Keratinocyte (primary cell): ENCODE measurements around the gene ZNF736.

GRCh38 chr7:55192392-55193228 lies 172.5 kb upstream of the LANCL2 start:
CAGE:
- cytosol, long polyA minus RNA: no peak
- cytosol, long polyA plus RNA: no peak
- long polyA plus RNA: no peak
- nucleus, long polyA minus RNA: no peak
- nucleus, long polyA plus RNA: no peak

GRCh38 chr7:55405927-55406335 lies 40.8 kb downstream of the LANCL2 start:
CAGE:
- cytosol, long polyA minus RNA: no peak
- cytosol, long polyA plus RNA: no peak
- long polyA plus RNA: no peak
- nucleus, long polyA minus RNA: no peak
- nucleus, long polyA plus RNA: no peak

DNA sequence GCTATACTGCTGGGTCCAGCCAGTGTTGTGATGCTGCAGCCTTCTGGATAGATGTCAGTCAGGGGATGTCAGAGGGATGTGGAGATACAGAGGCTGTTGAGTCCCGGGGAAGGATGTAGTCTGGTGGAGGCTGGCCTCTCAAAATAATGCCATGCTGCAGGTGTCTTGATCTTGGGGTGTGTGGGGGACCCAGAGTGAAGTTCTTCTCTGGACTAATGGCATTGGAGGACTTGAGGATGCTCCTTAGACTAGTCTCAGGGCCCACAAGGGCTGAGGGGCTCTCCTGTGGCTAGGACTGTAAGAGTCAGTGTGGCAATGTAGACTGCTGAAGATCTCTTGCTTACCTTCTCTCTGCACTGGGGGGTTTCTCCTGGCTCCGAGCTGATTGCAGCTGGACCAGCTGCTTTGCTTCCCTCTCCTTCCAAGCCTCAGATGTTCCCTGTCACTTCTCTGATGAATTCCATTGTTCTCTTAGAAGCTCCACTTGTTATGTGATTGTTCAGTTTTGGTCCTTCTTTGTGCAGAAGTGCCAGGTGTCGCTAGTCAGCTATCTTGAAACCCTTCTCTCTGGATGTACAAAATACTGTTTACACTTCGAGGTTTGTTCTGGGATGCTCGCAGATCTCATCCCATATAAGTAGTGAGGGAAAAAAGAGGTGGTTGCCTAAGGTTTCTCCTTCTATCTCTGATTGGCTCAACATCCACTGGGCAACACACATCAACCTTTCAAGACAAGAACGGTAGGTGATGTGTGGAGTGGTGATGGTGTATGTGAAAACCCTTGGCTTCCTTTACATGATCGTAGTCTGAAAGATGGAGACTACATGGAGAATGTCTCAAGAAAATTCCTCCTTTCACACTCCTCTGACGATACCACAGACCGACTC lies 99.8 kb downstream of the LANCL2 start:
CAGE:
- cytosol, long polyA minus RNA: no peak
- cytosol, long polyA plus RNA: no peak
- long polyA plus RNA: no peak
- nucleus, long polyA minus RNA: no peak
- nucleus, long polyA plus RNA: no peak

DNA sequence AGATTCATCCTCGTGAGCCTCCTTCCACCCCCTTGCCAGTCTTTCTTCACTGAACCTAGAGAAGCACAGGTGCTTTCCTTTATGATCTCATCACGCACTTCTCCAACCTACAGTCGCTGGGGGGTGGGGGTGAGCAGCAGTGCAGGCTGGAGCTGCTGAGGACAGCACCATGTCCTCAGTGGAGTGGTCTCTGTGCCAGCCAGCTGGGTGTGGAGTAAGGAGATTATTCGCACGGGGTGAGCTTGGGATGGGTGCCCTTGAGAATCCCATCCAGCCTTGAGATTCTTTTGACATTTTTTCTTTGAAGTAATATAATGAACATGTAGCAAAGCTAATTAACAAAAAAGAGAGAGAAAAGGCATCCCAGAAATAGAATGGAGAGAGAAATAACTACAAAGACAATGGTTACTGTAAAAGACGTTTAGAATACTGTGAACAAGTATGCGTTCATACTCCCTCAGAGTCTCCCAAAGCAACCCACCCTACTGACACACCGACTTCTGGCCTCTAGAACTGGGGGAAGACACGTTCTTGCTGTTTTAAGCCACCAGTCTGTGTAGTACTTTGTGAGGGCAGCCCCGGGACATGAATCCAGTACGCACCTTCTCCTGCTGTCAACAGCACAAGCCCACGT lies 87.9 kb downstream of the VOPP1 start:
CAGE:
- cytosol, long polyA minus RNA: no peak
- cytosol, long polyA plus RNA: no peak
- long polyA plus RNA: no peak
- nucleus, long polyA minus RNA: no peak
- nucleus, long polyA plus RNA: no peak

CAGE:
- cytosol, long polyA minus RNA: no peak
- cytosol, long polyA plus RNA: no peak
- long polyA plus RNA: no peak
- nucleus, long polyA minus RNA: no peak
- nucleus, long polyA plus RNA: no peak
These were observed 38.0 kb downstream of the VOPP1 start for GRCh38 chr7:55534152-55534951.

DNA sequence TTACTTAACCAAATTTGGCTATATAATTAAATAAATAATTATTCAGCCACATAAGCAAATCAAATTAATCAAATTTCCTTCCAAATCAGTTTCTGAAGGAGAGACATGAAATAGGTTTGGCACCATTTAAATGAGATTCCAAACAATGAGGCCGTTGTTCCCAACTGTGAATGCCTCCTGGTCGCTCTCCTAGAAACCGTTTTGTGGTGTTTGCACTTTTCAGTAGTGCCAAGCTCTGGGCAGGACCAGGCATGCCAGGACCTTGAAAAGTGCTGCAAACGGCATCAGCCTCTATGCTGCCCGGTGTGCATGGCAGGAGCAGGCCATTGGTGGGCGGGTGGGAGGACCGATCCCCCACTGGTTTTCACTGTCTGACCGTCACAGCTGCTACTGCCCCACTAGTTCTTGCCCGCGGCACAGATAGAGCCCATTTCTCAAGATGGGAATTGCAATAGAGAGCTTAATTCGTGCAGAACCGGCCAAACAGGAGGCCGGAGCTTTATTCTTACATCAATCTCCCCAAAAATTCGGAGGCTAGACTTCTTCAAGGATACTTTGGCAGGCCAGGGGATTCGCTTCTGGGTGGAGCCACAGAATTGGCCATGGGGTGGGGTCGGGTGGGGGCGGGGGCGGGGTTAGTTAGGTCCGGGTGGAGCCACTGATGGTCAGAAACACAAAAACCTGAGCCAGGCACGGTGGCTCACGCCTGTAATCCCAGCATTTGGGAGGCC lies 87.8 kb downstream of the SEPTIN14 start:
CAGE:
- cytosol, long polyA minus RNA: no peak
- cytosol, long polyA plus RNA: no peak
- long polyA plus RNA: no peak
- nucleus, long polyA minus RNA: no peak
- nucleus, long polyA plus RNA: no peak

CAGE:
- cytosol, long polyA minus RNA: no peak
- cytosol, long polyA plus RNA: no peak
- long polyA plus RNA: no peak
- nucleus, long polyA minus RNA: no peak
- nucleus, long polyA plus RNA: no peak
These were observed 10.1 kb downstream of the SUMF2 start for GRCh38 chr7:56074041-56074712.

CAGE:
- cytosol, long polyA minus RNA: no peak
- cytosol, long polyA plus RNA: no peak
- long polyA plus RNA: no peak
- nucleus, long polyA minus RNA: no peak
- nucleus, long polyA plus RNA: no peak
These were observed 332.0 kb upstream of the NUPR2 start for GRCh38 chr7:56448117-56448725.

DNA sequence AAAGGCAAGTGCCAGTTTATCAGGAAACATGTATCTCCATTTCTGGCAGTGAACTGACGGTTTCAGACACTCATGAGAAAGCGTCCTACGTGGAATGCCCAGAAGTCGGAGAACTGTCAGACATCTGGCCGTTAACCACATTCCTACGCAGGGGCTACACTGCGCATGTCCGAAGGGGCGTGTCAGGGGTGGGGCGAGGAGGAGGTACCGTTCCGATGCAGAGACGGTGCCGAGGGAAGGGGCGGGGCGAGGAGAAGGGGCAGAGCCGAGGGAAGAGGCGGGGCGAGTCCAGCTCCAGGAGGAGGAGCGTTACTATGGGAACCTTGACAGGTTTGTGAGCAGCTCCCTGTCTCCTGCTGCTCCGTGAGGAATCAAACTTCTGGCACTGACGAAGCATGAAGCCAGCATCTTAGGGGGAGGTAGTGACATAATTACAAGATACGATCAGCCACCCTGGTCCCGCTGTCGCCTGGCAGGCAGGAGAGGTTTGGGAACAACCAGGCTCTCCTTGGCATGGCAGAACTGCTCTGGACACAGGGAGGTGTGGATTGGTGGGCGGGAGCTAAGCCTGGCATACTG lies 367.0 kb upstream of the NUPR2 start:
CAGE:
- cytosol, long polyA minus RNA: no peak
- cytosol, long polyA plus RNA: no peak
- long polyA plus RNA: no peak
- nucleus, long polyA minus RNA: no peak
- nucleus, long polyA plus RNA: no peak

DNA sequence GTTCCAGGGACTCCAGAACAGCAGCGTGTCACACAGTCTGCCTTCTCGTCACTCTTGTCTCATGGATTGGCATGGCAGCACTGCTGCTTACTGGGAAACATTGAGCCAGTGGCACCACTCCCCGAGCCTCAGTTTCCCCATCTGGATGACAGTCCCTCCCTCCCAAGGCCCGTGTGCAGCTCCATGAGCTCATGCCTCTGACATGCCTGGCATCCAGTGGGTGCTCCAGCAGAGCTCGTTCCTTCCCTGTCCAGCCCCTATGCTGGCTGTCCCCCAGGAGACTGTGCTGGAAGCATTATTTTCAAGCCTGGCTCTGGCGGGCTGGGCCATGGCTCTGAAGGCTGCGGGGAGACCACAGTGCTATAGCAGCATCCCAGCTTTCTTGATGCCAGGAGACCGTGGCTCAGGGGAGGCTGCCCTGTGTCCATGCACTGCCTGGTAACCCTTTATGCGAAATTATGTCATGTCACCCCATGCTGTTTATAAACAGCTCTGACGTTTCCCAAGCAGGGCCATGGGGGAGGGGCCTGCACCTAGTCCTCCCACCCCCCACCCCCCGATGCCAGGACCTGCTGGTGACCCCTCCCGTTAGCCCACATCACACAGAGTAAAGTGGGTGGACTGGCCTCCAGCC lies 106.1 kb upstream of the ZNF716 start:
CAGE:
- cytosol, long polyA minus RNA: no peak
- cytosol, long polyA plus RNA: no peak
- long polyA plus RNA: no peak
- nucleus, long polyA minus RNA: no peak
- nucleus, long polyA plus RNA: no peak

DNA sequence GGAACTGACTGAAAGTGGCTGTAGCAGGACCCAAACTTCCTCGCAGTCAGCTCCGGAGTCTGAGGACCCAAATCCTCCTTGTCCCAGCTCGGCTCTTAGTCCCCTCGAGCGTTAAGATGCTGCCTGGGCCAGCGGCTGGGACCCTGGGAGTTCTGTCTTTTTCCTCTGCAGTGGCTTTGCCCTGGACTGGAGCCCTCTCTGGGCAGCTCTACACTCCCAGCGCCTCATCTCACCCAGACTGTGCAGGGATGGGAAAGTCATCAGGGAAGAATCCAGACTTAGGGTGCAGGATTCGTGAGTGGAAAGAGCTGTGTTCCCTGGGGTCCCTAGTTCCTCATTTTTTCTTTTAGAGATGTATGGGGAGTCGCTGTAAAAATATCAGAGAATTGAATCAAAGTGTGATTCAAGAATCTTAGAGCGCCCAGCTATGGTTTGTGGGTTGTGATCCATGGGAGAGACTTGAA lies 428 bp downstream of the ZNF716 start:
CAGE:
- cytosol, long polyA minus RNA: no peak
- cytosol, long polyA plus RNA: no peak
- long polyA plus RNA: no peak
- nucleus, long polyA minus RNA: no peak
- nucleus, long polyA plus RNA: no peak

DNA sequence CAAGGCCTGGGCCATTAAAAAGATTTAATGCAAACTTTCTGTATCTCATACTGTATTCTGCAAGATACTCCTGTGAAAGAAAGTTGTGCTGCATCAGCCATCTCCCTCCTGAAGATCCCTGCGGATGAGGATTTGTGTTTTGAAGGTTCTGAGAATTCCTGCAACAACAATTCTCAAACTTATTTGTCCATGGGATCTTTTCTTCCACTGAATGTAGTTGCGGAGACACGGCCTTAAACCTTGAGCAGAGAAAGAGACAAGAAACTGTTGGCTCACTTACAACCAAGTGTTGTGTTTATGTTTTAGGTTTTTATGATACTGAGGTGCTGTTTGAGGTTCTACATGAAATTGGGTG lies 1615.4 kb upstream of the ZNF722 start:
CAGE:
- cytosol, long polyA minus RNA: no peak
- cytosol, long polyA plus RNA: no peak
- long polyA plus RNA: no peak
- nucleus, long polyA minus RNA: no peak
- nucleus, long polyA plus RNA: no peak

DNA sequence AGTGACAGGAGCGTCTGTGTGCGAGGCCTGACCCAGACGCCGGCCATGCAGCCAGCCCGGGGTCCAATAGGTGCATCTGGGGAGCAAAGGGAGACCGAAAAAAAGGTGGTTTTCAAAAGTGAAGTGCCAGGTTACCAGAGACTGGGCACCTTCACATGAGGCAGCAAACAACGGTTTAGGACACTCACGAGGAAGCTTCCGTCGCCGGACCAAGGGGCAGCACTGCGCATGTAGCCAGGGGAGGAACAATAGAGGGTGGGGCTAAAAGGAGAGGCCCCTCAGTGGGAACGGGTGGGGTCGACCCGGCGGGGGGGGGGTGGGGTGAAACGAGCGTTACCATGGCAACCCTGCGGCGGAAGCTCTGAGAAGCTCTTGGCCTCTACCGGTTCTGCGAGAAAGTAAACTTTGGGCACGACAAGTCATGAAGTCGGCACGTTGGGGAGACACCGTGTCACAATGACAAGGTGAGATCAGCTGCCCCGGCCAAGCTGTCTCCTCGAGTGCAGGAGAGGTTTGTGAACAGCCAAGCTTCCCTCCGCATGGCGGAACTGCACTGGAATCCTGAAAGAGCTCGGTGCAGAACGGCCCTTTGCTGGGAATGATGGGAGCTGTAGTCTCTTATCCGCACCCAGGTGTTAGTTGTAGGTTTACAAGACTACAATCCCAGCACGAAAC lies 73.0 kb upstream of the ZNF722 start:
CAGE:
- cytosol, long polyA minus RNA: no peak
- cytosol, long polyA plus RNA: no peak
- long polyA plus RNA: no peak
- nucleus, long polyA minus RNA: no peak
- nucleus, long polyA plus RNA: no peak

DNA sequence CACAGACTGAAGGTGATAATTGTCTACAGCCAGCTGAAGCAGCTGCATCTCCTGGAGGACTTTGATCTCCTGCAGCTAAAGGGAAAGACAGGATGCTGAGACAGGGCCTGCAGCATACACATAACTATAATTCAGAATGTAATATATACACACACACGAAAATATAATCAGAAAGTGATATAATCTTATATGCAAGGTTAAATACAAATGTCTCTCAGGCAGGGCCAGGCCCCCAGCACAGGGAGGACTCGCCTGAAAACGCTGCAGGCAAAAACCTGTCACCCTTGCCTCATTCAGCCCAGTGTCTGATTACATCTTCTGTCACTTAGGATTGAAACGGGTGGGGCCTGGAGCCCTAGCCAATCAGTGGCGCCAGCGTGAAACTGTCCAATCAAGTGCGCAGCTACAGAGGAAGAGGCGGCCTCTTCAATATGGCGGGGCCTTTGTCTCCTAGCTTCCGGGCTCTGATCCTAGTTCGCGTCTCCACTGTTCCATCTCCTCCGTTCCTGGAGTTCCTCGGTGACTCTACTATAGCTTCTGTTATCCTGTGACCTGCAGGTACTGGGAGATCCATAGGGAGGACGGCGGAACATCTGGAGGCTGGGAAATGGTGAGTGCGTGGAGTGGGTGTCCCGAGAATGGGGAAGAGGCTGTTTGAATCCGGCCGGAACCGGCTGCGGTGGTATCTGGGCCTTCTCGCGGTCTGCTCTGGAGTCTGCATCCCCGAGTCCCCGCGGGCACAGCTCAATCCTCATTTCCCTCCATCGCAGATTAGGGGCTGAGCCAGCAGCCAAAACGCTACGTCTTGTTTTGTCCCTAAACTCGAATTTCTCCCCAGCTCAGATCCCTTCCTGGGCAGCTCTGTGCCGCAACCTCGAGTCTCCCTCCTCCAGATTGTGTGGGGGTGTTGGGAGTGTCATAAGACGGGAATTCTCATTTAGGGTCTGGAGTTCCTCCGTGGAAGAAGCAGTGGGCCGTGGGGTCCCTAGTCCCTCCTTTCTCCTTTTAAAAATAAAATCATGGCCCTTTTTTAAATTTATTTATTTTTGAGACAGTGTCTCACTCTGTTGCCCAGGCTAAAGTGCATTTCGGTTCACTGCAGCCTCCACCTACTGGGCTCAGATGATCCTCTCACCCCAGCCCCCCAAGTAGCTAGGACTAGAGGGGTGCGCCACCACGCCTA lies at the start of gene ZNF736:
TSS of gene ZNF736 (plus strand) at position 418 of the 1,183 bp plus-strand sequence.
CAGE:
- cytosol, long polyA minus RNA: no peak
- cytosol, long polyA plus RNA: no peak
- long polyA plus RNA: no peak
- nucleus, long polyA minus RNA: start-site peak on the plus strand centred at position 443 of the sequence, 22 bp wide, 19 reads
- nucleus, long polyA plus RNA: start-site peak on the plus strand centred at position 440 of the sequence, 69 bp wide, 116 and 160 reads in 2 replicates

GRCh38 chr7:64658918-64659355 lies 7.0 kb upstream of the ZNF107 start:
CAGE:
- cytosol, long polyA minus RNA: no peak
- cytosol, long polyA plus RNA: no peak
- long polyA plus RNA: no peak
- nucleus, long polyA minus RNA: no peak
- nucleus, long polyA plus RNA: no peak

DNA sequence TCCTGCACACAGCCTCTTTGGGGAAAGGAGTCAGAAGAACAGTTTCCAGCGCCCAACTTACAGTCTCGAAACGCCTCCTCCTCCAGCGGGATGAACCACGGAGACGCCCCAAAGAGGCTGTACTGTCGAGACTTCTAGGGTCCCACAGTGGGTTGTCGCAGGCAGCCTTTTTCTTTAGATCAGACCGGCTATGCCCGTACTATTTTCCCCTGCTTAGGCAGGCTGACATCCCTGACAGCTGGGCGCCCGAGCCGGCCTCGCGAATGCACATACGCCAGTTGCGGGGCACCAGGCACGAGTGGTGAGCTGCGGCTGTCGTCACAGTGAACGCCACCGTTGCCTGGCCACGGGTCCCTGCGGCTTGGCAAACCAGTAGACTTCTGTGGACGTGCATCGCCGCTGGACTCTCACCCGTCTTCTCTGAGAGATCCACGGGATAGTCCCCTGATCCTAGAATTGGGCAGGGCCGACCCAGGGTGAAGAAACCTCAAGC lies 33.2 kb upstream of the ZNF273 start:
CAGE:
- cytosol, long polyA minus RNA: no peak
- cytosol, long polyA plus RNA: no peak
- long polyA plus RNA: no peak
- nucleus, long polyA minus RNA: no peak
- nucleus, long polyA plus RNA: no peak

GRCh38 chr7:64882811-64883065 lies 20.3 kb upstream of the ZNF273 start:
CAGE:
- cytosol, long polyA minus RNA: no peak
- cytosol, long polyA plus RNA: no peak
- long polyA plus RNA: no peak
- nucleus, long polyA minus RNA: no peak
- nucleus, long polyA plus RNA: no peak

DNA sequence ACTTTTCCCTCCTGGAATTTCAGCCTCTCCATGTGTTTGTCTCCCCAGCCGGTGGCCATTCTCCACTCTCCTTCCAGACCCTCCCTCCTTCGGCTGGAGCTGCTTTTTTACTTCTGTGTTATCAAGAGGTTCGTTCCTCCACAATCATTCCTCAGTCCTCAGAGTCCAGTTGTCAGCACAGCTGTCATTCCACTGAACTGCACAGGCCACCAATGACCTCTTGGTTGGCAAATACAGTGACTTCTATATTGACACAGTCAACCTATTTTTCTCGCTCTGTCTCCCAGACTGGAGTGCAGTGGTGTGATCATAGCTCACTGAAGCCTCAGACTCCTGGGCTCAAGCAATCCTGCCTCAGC lies 27.6 kb downstream of the CRCP start:
CAGE:
- cytosol, long polyA minus RNA: no peak
- cytosol, long polyA plus RNA: no peak
- long polyA plus RNA: no peak
- nucleus, long polyA minus RNA: no peak
- nucleus, long polyA plus RNA: no peak

GRCh38 chr7:66190087-66190502 lies 15.0 kb upstream of the TPST1 start:
CAGE:
- cytosol, long polyA minus RNA: no peak
- cytosol, long polyA plus RNA: no peak
- long polyA plus RNA: no peak
- nucleus, long polyA minus RNA: no peak
- nucleus, long polyA plus RNA: no peak

CAGE:
- cytosol, long polyA minus RNA: no peak
- cytosol, long polyA plus RNA: no peak
- long polyA plus RNA: no peak
- nucleus, long polyA minus RNA: no peak
- nucleus, long polyA plus RNA: no peak
These were observed 147.0 kb downstream of the TPST1 start for GRCh38 chr7:66352056-66352706.